Occipital lobe (tissue), 2 donors: Measurements from ENCODE around the genes CALCB and PIK3C2A.

DNA sequence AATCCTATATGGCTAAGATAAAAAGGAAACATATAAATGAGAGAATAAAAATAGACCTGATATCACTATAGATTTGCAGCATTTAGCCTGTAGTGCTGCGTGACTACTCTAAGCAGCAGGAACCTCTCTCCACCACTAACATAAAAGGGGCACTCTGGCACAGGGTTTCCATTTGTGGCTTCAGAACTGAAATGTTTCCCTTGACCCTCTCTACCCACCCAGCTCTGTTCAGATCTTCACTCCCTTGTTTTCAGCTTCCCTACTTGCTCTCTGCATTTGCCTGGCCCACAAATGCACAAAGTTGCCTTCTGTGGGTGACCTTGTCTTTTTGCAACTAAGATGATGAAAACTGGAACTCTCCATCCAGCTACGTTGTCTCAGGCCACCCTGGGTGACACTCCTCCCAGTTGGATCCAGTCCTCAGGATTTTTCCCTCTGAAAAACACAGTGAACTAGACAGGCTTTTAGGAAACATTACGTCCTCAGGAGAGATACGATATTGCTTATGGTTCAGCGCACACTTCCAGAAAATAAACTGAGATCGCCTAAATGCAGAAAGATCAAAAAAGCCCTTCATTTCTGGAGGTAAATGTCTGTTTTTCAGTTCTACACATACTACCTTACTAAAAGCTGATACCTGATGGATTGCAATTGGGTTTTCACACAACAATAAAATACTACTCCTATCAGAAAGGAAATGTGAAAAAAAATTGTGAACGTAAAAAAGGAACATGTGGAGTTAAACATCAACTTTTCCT is 19.9 kb upstream of the PSMA1 start:
- RAMPAGE, long total RNA: no peak

GRCh38 chr11:14634035-14634368 is 9.6 kb upstream of the PDE3B start:
- RAMPAGE, long total RNA: no peak

DNA sequence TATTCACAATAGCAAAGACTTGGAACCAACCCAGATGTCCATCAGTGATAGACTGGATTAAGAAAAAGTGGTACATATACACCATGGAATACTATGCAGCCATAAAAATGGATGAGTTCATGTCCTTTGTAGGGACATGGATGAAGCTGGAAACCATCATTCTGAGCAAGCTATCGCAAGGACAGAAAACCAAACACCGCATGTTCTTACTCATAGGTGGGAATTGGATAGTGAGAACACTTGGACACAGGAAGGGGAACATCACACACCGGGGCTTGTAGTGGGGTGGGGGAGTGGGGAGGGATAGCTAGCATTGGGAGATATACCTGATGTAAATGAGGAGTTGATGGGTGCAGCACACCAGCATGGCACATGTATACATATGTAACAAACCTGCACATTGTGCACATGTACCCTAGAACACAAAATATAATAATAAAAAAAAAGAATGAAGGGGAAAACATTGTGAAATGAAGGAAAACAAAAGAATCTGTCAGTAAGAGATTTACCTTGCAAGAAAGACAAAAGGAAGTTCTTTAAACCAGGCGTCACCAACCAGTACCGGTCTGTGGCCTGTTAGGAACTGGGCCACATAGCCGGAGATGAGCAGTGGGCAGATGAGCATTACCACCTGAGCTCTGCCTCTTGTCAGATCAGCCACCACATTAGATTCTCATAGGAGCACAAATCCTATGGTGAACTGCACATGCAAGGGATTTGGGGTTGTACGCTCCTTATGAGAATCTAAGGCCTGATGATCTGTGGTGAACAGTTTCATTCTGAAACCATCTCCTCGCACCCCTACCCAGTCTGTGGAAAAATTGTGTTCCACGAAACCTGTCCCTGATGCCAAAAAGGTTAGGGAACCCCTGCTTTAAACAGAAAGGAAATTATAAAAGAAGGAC is 108.5 kb downstream of the CYP2R1 start:
- RAMPAGE, long total RNA: no peak

DNA sequence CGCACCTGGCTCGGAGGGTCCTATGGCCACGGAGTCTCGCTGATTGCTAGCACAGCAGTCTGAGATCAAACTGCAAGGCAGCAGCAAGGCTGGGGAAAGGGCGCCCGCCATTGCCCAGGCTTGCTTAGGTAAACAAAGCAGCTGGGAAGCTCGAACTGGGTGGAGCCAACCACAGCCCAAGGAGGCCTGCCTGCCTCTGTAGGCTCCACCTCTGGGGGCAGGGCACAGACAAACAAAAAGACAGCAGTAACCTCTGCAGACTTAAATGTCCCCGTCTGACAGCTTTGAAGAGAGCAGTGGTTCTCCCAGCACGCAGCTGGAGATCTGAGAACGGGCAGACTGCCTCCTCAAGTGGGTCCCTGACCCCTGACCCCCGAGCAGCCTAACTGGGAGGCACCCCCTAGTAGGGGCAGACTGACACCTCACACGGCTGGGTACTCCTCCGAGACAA is 47.3 kb downstream of the CYP2R1 start:
- RAMPAGE, long total RNA: no peak

- RAMPAGE, long total RNA: no peak
Measured at GRCh38 chr11:14852563-14852957, 39.5 kb downstream of the CYP2R1 start.

- RAMPAGE, long total RNA: no peak
Measured at GRCh38 chr11:15073118-15073693, at the start of gene CALCB. Gene CALCB (plus strand): TSS chr11:15073593.

- RAMPAGE, long total RNA: no peak
Measured at GRCh38 chr11:15376000-15376424, 261.3 kb downstream of the INSC start.

DNA sequence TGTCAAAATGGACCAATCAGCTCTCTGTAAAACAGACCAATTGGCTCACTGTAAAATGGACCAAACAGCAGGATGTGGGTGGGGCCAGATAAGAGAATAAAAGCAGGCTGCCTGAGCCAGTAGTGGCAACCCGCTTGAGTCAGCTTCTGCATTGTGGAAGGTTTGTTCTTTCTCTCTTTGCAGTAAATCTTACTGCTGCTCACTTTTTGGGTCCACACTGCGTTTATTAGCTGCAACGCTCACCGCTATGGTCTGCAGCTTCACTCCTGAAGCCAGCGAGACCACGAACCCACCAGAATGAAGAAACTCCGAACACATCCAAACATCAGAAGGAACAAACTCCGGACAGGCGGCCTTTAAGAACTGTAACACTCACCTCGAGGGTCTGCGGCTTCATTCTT is 447.0 kb downstream of the INSC start:
- RAMPAGE, long total RNA: no peak

GRCh38 chr11:15665440-15665995 is 550.8 kb downstream of the INSC start:
- RAMPAGE, long total RNA: no peak

GRCh38 chr11:16610494-16610977 is 127.9 kb upstream of the C11orf58 start:
- RAMPAGE, long total RNA: no peak

GRCh38 chr11:16779223-16780107 is 41.0 kb downstream of the C11orf58 start:
- RAMPAGE, long total RNA: no peak

- RAMPAGE, long total RNA: no peak
Measured at GRCh38 chr11:16814833-16815736, 76.6 kb downstream of the C11orf58 start.

DNA sequence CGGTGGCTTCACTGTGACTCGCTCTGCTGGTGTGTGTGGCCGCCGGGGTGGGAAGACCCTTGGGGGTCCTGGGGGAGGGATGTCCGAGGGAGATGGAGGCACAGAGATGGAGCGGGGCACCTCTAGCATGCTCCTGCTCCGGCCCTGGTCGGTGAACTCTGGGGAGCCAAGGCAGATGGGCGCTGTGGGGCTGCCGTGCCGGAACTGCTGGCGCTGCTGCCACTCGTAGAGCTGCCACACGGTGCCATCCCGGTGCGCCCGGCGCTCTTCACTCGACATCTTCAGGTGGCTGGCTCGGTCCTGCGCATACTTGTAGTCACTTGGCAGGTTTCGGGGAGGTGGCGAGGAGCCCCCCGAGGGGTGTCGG is 78.4 kb downstream of the C11orf58 start:
- RAMPAGE, long total RNA: no peak

GRCh38 chr11:16826136-16826819 is 87.8 kb downstream of the C11orf58 start:
- RAMPAGE, long total RNA: no peak

DNA sequence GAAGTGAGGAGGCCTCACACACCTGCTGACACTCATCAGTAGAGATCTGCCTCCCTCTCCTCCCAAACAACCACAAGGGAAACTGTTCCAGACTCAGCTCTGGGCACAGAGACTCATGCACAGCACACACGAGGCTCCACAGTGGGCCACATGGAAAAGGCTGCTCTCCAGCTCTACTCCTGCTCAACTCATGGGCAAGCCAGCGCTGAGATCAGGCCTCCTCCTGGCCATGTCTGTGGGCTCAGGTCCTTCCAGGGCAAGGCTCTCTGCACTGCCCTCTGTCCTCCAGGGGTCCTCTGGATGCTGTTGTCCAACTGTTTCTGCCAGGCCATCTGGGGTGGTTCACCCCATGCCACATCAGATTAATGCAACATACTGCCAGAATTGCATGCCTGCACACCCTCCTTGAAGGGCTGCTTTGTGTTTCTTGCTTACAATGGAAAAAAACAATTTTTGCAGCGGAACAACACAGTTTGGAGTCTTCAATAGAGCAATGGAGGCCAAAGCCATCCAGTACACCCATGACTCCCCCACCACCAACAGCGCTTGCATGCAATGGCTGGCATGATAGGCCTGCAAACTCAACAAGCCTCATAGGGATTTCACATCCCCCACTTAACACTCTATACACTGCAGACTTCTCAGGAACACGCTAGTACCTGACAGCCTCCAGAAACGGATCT is 45.9 kb downstream of the PLEKHA7 start:
- RAMPAGE, long total RNA: no peak

GRCh38 chr11:17164868-17165240 is 42.9 kb downstream of the PIK3C2A start:
- RAMPAGE, long total RNA: no peak

GRCh38 chr11:17207117-17208267 is at the start of gene PIK3C2A:
Gene PIK3C2A (minus strand): TSS chr11:17207986.
- RAMPAGE, long total RNA: no peak

DNA sequence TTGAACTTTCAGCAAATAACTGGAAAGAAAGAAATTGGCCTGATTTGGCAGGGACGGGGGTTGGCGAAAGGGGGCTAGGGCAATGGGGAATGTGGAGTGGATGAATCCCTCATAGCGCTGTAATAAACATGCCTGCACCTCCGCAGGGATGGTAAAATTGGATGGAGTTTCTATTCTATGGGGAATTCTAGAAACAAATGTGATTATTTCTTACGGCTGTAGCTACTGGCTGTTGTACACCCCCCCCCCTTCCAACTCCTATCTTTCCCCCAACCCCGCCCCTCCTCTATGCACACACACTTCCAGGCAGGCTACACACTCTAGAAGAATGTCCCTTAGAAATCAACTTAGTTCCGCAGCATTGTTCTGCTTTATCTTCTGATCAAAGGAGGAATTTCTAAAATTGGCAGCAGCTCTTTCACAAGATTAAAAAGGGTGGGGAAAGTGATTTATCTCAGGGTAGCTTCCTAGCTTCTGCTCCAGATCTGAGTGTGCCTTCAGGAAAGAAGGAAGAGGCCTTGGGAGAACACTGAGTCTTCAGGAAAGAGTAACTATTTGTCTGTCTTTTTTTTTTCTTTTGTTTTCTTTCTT is 1.3 kb upstream of the PIK3C2A start:
- RAMPAGE, long total RNA: no peak

- RAMPAGE, long total RNA: no peak
Measured at GRCh38 chr11:17277170-17277978, 835 bp downstream of the NUCB2 start.

- RAMPAGE, long total RNA: no peak
Measured at GRCh38 chr11:17311684-17312188, 35.2 kb downstream of the NUCB2 start.